ENCODE measurements around the gene SCNN1B.

DNA sequence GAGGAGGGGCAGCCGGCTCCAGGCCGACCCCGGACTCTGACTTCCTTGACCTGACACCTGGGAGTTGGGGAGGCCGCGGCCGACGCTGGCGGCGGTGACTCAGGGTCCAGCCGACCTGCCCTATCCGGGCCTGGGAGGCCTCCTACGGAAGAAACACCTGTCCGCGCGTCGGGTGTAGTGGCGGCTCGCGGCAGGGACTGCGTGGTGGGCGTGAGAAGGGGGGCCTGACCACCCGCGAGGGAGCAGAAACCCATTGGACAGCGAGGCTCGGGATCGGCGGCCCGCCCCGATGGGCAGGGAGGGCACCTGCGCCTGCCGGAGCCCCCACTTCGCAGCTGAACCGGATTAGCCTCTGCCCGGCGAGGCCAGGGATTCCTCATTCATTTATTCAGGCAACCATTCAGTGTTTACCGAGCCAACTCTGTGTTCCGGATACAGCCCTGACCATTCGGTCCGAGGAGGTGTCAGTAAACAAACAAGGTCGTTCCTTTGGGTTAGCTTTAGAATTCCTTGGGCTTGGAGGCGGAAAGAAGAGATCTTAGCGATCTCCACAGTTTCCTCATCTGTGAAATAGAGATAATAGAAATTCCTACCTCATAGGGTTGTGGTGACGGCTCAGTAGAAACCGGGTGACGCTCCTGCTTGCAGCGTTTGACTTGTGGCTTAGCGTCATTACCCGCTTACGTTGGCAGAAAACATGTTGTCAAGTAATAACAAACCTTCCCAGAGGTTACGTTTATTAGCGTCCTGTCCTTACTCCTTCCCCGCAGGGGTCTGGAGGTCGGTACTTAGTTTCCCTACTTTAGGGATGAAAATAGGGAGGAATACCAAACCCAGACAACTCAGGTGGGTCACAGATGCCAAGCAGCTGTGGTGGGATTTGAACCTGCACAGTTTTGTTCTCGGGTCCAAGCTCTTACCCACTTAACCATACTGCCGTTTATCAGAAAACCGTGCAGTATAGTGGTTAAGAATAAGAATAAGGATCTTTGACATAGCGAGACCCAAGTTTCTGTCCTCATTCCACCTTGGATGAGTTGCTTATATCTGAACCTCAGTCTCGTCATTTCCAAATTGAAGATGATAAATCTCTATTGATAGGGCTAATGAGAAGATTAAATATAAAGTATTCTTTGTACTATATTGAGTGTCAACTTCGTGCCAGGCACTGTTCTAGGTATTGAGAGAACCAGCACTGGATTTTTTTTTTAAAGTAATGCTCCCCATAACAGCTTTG lies 892 bp downstream of the POLR3E start:
- PRO-cap, result bidirectional peak, plus-strand start at position 56 of the sequence, minus-strand start at position 38 of the sequence; bidirectional peak, plus-strand start at position 127 of the sequence, minus-strand start at position 199 of the sequence; unidirectional peak, minus-strand start at position 565 of the sequence; unidirectional peak, minus-strand start at position 776 of the sequence

GRCh38 chr16:22337480-22338499 lies 36.6 kb downstream of the CDR2 start:
- PRO-cap, result no peak

- PRO-cap, result no peak
These were observed 906 bp upstream of the CDR2 start for GRCh38 chr16:22375374-22375675.

- PRO-cap, result no peak
These were observed 35.8 kb upstream of the CDR2 start for GRCh38 chr16:22410118-22410773.

DNA sequence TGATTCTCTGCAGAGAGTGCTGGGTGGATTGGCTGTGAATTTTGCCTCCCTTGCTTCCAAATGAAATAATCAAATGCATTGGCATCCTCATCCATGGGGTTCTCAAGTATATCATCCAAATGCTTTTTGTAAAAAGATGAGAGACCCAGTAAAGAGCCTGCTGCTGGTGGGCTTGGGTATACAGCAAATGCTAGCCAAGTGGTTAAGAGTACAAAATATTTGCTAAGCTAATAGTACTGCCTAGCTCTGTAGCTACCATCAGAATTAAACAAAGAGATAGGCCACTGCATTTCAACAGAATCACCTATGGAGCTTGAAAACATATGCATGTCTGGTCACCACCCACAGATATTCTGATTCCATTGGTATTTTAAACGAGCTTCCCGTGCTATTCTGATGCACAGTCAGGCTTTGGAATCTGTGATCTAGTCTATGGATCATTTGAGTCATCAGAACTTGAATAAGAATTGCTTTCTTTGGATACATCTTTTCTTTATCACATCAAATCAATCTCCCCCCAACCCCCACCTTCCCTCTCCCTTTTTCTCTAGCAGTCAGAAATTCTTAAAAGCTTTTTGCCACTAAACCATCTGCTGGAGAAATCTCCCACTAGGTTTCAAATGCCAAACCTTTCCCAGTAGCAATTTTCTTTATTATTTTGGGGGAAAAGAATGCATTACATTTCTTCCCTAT lies 124.6 kb downstream of the NPIPB5 start:
- PRO-cap, result no peak

- PRO-cap, result no peak
These were observed 29.7 kb downstream of the USP31 start for GRCh38 chr16:23119507-23120077.

- PRO-cap, result no peak
These were observed at the start of gene SCNN1B for GRCh38 chr16:23302052-23303025. SCNN1B (plus strand) TSS chr16:23302302.

- PRO-cap, result no peak
These were observed 46.5 kb downstream of the SCNN1B start for GRCh38 chr16:23348558-23349025.

- PRO-cap, result no peak
These were observed 60.5 kb downstream of the SCNN1B start for GRCh38 chr16:23362342-23363346.

GRCh38 chr16:23393127-23393515 lies 59.9 kb downstream of the COG7 start:
- PRO-cap, result no peak

DNA sequence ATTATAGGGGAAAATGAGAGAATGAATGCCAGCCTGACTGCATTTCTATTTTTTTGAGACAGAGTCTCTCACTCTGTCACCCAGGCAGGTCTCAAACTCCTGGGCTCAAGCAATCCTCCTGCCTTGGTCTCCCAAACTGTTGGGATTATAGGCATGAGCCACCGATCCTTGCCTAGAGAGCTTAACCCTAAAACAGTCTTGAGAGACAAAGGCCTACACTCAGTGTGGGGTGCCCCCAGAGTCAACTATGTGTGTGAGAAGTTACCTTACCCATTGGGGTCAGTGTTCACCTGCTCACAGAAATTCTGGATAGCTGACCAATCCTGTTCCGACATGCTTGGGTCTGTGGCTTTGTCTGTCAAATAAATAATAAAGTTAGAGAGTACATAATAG lies 14.9 kb downstream of the GGA2 start:
- PRO-cap, result no peak

DNA sequence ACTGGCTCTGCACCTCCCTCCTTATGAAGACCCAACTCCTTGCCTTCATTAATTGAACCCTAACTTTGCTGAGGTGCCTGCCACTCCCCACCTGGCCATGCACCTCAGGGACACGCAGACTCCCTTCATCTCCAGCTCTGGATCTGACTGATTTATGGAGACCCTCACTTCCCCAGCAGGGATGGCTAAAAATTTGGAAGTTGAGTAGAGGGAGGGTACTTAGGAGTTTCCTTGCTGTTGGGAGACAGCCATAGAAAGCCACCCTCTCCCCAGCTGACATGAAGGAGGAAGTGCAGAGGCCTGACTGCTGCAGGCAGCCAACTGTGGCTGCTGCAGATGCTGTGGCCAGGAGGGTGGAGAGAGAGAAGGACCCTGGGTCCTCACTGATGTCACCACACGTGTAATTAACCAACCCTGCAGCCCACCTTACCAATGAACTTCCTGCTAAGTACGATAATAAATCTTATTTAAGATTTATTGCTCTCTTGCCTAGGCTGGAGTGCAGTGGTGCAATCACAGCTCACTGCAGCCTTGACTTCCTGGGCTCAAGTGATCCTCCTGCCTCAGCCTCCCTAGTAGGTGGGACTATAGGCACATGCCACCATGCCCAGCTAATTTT lies 6.4 kb upstream of the GGA2 start:
- PRO-cap, result no peak

GRCh38 chr16:23698984-23699548 lies 14.0 kb downstream of the ERN2 start:
- PRO-cap, result bidirectional peak, plus-strand start at chr16:23699324, minus-strand start at chr16:23699252

GRCh38 chr16:23901114-23902239 lies 65.7 kb downstream of the PRKCB start:
- PRO-cap, result no peak

- PRO-cap, result no peak
These were observed 38.2 kb upstream of the CACNG3 start for GRCh38 chr16:24217576-24218769.

DNA sequence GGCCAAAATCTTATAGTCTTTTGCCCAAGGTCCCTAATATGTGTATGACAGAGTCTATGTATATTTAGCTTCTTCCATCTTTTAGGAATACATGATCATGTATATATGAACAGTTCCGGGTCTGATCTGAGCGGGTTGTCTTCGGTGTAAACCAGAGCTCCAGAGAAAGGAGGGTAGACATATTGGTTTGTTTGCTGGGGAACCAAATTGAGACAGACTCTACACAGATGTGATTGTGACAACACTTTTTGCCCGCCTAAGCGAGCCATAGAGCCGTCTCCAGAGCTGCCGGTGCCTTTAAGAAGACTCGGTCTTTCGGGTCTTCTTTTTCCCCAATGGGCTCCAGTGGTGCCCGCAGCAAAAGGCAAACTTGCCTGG lies 836 bp upstream of the CACNG3 start:
- PRO-cap, result no peak

- PRO-cap, result no peak
These were observed 1.8 kb downstream of the CACNG3 start for GRCh38 chr16:24257941-24258325.

- PRO-cap, result no peak
These were observed 31.6 kb downstream of the RBBP6 start for GRCh38 chr16:24571031-24571382.

GRCh38 chr16:24733787-24734422 lies 4.5 kb downstream of the TNRC6A start:
- PRO-cap, result no peak

- PRO-cap, result no peak
These were observed 37.7 kb downstream of the TNRC6A start for GRCh38 chr16:24767137-24767544.

Measured in ileum (tissue), 1 donor.